Anterior vena cava (tissue), 1 donor: Measurements from ENCODE around the genes GHRL, HRH1 and VGLL4.

- PRO-cap = no peak
Observed at GRCh38 chr3:10290076-10290295, 2.8 kb downstream of the GHRL start.

DNA sequence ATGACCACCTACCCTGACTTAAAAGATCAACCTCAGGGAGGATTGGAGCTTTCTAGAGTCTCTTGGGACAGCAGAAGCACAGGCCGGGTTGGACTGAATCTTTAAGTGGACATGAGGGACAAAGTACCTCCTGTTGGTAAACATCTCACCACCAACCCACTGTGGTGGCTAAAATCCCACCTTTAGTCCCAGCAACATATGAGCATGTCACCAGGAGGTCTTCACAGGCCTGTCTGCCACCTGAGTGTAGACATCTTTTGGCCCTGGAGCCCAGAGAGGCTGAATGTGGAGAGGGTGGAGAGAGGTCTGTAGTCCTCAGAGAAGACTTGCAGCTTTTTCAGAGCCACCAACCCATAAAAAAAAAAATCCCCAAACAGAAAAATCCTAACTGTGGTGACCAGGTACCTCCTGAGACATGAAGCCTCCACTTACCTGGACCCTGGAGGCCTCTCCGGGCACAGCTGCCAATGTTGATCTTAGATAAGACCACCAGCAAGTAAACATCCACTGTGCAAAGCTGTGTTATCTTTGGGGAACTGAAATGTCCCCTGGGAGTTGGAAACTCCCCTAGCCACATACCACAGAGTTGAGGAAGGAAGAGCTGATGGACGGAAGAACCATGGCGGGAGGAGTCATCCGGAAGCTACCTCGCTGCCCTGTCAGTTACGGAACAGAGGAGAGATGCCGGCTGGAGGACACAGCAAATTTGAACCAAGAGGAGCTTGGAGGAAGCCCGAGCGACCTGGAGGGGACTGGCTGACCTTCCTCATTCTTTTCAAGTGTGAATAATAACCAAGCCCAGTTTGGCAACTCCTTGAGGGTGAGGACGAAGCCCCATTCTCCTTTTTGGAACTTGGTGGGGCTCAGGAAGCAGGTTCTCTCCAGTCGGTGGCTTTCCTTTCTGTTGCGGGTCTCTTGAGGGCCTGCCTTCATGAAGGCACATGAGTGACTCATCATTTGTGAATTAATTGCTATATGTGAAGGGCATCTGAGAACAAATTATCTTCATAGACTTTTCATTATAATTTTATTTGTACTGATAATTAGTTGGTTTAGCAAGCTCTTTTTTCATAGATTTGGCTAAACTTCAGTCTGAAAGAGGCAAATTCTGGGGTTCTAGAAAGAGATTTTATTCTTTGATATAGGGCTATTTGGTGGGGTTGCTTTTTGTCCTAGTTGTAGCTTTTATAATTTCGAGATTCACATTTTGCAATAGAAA, at the start of gene GHRL:
Gene GHRL, minus strand, starts transcription at position 538 of the 1,219 bp plus-strand sequence.
- PRO-cap = no peak

DNA sequence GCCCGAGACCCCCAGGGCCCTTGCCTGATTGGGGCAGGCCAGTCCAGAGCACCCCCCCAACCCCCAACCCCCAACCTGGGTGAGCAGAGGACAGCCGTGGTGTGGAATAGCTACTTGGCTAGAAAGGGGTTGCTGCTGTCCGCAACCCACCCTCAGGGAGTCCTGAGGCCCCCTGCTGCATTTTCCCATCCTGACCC, 976 bp downstream of the ATP2B2 start:
- PRO-cap = no peak

DNA sequence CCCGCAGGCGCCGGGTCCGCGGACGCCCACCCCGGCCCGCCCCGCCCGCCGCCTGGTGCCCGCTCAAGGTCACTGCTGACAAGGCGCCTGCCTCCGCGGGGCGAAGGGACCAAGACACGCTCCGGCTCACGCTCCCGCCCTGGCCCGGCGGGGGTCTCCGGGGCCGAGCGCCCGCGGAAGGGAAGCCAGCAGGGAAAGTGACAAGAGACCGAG, 108.5 kb upstream of the SLC6A11 start:
- PRO-cap = no peak

GRCh38 chr3:10707867-10708390, 108.1 kb upstream of the SLC6A11 start:
- PRO-cap = no peak

GRCh38 chr3:10764077-10764912, 51.7 kb upstream of the SLC6A11 start:
- PRO-cap = no peak

DNA sequence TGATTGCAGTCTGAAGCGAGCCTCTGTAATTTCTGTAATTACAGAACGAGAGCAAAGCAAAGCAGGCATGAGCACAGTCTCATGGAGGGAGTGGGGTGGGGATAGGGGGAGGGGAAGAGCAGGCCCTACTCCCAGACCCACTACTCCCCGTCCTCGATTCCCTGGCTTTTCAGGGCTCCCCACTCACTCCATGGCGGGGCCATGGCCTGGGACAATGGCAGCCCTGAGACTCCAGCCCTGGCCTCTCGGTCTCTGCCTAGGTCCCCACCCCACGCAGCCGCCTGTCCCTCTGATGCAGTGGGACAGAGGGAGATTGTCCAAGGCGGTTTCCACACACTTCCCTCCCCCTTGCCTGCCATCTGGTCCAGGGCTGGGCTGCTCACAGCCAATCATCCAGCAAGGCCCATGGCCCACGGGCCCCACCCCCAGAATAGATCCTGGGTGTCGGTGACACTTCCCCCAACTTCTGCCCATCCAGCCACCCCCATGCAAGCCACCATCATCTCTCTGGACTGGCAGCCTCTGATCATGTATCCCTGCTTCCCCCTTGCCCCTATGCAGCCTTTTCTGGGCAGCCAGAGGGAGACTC, 18.3 kb downstream of the SLC6A1 start:
- PRO-cap = no peak

DNA sequence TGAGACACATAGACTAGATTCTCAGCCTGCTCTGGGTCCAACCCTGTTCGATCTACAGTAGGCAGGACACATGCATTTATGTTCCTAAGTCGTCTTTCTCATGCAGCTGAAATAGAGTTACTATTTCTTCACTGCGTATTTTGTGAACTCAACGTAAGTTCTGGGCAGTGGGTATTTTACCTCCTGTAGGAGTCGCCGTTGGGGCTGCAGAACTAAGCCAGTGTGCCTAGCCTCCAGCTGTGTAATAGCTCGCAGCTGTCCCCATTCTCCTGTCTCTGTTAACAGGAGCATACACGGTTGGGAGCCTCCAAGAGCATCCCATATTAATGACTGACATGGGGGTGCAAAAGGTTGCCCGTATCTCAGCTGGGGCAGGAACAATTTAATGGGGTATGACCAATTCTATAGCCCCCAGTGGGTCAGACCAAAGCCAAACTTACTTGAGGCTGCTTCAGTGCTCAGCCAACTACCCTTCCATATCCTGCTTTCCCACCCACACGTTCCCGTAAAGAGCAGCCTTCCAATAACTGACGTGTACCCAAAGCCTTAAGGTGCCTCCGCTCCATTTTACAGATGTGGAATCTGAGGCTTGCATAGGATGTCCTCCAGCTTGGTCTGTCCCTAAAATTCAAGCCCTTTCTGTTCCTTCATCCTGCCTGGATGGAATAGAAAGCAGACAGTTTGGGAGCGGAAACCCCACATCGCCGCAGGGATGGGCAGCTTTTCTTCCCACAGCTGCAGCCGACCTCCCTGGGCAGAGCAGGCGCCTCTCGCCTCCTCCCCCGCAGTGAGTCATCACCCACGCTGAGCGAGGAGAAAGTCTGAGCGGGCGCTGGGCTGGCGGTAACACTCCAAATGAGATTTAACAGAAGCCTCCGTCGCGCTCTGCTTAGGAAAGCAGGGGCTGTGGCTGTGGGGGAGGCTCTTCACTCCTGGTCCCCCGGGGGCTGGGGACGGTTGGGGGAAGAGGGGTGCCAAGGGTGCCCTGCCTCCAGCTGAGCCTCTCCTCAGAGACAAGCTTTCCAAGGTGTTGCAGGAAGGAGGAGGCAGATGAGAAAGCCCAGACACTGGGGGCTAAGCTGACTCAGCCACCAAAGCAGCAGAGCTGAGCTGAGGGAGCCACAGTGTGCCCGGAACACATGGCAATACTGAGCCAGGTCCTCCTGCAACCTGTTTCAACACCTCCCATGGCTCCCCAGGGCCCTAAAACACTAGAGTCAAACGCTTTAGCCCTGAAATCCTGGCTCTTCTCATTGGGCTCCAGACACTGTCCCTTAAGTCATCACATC, 57.9 kb upstream of the HRH1 start:
- PRO-cap = no peak

GRCh38 chr3:11154046-11154930, at the start of gene HRH1:
Gene HRH1, plus strand, starts transcription at chr3:11154493.
- PRO-cap = bidirectional peak, plus-strand start at chr3:11154542, minus-strand start at chr3:11154406; bidirectional peak, plus-strand start at chr3:11154856, minus-strand start at chr3:11154776

- PRO-cap = no peak
Observed at GRCh38 chr3:11185523-11186156, 31.3 kb downstream of the HRH1 start.

DNA sequence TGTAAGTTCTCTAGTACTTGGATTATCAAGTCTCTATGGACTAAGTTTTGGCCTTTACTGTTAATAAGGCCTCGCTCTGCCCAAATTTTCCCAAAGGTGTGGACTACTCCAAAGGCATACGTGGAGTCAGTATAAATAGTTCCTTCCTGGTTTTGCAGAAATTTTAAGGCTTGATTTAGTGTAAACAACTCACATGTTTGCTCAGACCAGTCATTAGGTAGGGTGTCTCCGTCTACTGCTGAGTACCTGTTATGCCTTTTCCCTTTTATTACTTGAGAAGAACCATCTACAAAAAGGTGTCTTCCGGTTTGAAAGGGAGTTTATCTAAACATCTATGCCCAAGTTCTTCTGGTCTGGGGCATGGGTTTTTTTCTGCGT, 20.9 kb upstream of the ATG7 start:
- PRO-cap = no peak

DNA sequence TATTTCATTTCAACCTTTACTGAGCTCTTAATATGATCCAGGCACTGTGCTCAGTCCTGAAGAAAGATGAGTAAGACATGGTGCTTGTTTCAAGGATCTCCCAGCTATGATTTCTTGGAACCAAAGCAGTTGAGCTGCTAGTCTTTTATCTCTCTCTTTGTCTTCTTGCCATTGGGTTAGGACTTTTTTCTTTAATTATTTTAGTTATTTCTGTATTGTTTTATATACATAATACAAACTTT, 16.1 kb downstream of the ATG7 start:
- PRO-cap = no peak

GRCh38 chr3:11592224-11592767, 51.4 kb downstream of the VGLL4 start:
- PRO-cap = no peak

GRCh38 chr3:11625790-11625994, 18.0 kb downstream of the VGLL4 start:
- PRO-cap = no peak

GRCh38 chr3:11641373-11642374, 2.0 kb downstream of the VGLL4 start:
- PRO-cap = bidirectional peak, plus-strand start at chr3:11641784, minus-strand start at chr3:11641791

DNA sequence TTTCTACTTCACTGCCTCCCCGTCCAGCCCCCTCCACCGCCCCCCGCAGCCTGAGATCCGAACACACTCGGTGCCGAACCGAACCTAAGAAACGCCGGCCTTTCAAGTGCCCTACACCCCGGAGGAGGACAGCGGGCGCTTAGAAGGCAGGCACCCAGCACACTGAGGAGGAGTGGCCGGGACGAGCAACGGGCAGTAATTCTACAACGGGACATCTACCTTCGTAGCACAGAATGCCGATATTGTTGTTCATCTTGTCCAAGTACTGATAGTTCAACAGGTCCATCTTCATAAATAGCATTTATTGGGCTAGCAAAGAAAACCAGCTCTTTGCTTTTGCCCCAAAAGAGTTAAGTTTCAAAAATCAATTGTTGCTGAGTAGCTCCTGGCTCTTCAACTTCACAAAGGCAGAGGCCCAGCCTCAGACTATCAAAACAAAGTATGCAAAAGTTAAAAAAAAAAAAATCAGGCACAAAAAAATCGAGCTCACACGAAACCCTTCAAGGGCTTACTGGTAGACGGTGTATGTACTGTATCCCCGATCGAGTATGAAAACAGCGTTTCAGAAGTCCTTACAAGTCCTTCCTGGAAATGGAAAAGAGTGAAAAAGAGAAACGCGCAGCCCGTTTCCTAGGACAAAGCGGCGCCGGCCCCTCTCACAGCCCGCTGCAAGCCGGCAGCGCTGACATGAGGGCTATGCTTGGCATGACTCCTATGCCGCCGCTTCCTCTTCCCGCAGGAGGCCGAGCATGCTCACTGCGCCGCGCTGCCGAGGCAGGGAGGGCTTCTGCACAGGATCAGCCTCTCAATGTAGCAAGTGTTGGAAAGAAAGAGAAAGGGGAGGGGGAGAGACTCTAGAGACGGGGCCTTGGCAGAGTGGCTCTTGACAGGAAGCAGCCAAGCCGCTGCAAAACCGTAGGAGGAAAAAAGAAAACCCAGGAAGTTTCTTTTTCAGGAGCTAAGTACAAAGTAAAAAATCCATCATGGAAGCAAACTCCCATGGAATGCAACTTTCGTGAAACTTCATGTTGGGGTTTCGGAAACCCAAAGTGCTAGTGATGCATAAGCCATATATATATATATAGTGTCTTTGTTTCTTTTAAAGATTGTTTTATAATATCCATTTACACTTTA, at the start of gene VGLL4:
Gene VGLL4, minus strand, starts transcription at position 698 of the 1,134 bp plus-strand sequence.
- PRO-cap = bidirectional peak, plus-strand start at position 87 of the sequence, minus-strand start at position 86 of the sequence; unidirectional peak, minus-strand start at position 401 of the sequence; bidirectional peak, plus-strand start at position 756 of the sequence, minus-strand start at position 689 of the sequence

DNA sequence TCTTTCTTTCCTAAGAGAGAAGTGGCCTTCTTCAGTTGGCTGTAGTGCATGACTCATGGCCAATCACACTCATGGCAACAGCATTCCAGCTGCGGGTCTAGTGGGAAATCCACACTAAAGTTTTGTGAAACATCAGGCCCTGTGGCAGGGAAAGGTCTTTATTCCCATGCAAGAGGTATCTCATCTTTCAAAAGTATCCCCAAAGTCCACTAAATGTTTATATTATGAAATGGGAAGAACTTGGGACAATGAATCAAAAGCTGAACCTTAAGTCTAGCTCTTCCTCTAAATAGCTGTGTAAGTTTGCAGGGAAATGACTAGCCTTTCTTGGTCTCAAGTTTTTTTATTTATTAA, 11.7 kb upstream of the TIMP4 start:
- PRO-cap = no peak

DNA sequence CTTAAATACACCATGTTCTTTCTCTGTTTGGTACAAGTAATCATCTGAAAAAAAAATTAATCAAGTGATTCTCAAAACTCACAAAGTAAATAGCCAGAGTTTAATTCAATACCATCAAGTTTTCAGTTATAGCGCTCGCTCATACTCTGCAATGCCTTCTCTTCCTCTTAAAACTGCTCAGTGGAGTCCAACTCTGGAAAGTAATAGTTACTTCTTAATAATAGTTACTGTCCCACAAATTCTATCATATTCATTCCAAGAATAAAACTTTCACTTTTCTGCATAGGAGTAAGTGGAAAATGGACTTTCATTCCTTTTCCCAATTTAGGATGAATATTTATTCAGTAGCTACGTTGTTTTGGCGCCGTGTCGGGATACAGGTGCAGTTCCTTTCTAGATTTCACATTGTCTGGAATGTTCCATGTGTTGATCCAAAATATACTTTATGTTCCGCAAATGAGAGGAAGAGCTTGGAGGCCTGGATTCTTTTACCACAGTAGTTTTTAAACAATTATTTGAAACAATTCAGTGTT, 23.0 kb upstream of the PPARG start:
- PRO-cap = no peak

GRCh38 chr3:12430519-12431108, 53.7 kb upstream of the TSEN2 start:
- PRO-cap = no peak

DNA sequence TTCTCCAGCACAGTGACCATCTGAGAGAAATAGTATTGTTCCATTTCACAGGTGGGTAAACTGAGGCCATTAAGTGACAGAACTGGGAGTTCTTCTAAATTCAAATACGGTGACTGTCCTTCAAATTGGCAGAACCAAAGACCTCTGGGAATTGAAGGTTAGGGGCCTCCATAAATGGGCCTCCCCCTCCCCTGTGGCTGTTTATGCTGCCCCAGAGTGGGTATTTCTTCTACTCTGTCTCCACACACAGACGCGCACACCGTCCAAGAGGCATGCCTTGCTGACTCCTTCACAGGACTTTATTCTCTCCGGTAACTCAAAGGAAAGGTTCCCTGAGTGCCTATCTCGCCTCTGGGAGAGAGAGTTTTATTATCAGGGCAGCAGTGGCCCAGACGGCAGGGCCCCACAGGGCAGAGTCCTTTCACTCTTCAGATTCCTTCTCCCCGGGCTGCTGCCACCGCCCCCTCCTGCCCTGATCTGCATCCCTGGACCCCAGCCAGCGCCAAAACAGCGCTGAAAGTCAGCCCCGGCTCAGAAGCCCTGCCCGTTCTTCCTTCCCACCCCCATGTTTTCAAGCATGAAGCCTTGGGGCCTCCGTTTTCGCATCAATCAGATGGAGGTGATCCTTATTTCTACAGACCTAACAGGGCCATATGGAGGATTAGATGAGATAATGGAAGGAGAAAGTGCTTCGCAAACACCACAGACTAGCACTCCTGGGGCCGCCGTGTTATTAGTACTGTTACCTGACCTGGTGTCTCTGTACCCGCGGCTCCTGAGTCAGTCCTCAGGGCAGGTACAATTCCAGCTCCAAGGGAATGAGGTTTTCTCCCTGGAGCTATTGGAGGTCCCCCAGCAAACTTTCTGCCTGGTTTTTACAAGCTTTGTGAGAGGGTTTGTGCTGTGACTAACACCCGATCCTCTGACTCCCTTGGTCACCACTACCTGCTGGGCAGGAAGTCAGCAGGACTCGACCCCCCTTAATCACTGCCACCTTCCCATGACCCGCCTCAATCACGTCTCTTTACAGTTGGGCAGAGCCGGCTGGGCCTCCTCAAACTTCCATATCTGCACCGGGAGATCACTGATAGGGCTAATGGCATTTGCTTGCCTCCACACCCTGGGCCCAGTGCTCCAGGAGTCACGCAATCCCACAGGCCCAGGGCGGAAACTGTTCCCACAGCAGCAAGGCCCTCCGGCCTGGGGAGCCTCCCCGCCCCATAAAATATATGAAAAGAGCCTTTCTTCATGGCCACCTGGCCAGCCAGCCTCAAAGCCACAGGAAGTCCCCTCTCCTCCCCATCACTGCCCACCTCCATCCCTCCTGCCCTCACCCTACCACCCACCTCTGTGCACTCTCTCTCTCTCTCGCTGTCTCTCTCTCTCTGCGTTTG, 39.5 kb upstream of the TSEN2 start:
- PRO-cap = no peak